Fibroblast of villous mesenchyme (primary cell): ENCODE measurements around the genes PRAMEF11, HNRNPCL2 and PRAMEF33.

DNA sequence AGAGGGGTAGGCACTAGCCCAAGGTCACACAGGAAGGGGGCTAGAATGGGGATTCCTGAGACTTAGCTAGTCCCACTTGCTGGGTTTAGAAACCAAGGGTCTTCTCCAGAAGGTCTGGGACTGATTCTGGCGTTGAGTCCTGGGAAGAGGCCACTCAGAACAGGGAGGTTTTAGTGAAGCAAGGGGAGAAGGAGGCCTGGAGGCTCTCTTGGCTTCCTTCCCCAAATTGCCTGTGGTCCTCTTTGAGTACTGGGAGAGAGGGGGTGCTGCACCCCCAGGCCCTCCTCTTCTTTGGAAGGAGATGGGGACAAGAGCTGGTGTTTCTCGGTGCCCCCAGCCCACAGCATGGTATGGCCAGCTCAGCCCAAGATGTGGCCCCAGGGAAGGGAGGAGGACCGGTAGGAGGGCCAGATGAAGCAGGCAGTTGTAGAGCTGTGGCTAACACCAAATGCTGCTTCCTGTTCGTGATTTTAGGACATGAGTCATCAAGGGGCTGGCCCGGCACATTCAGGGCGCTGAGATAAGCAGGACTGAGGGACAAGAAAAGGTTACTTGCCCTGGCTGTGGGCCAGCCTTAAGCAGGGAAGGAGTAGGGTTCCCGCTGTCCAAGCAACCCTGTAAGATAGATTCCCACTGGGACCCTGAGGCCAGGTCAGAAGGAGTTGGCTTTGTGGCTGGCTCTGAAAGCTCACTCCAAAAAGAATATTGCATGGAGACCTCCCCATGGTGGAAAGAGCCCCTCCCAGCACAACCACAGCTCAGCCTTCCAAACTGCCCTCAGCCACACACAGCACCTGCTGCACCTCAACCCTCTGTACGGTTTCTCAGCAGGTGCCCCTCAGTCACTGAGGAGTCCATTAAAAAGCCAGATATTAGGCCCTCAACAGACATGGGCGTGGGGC is 5.0 kb upstream of the TNFRSF1B start:
- CAGE, long polyA plus RNA, result no peak

DNA sequence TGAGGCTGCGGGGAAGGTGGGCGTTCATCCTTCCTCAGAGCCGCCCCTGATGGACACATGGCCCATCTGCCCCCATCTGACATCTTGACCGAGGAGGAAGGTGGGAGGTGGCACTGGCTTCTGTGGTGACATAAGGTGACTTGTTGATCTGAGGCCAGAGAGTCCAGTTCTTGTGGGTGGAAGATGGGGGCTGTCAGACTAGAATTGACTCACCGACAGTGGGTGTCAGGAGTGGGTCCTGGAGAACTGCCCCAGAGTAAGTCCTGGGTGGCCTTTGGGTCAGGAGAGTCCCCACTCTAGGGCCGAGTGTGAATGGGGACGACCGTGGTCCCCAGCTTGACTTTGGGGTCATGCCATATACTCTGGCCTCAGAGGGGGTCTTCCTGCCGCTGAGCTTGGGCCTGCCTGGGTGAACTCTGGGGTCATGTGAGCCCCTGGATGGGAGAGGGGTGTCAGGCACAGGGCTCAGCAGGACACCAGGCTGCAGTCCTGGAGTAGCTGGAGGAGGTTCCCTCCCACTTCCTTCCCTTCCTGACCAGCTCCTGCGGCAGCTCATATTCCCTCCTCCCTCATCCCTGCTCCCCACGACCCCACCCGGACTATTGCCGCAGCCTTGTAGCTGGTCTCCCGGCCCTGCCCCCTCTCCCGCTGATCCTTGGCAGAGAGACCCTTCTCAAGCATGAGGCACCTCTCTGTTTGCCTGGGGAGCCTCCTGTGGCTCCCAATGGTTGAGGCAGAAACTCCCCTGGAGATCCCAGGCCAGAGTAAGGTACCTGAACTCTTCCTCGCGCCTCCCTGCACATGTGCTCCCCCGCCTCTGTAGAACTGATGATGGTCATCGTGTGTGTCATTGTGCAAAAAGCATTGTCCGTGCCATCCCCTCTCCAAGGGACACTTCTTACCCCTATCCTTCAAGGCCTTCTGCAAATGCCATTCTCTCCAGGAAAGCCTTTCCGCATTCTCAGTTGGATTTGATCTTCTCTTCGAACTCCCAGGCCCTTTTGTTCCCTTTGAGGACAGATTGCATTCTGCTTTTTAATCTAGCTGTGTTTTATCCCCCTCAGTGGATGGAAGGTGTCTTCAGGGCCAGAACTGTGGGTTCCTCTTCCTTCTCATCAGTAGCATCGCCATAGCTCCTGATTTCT is 1.7 kb downstream of the TNFRSF1B start:
- CAGE, long polyA plus RNA, result no peak

- CAGE, long polyA plus RNA, result no peak
Measured at GRCh38 chr1:12178829-12179645, 12.2 kb downstream of the TNFRSF1B start.

- CAGE, long polyA plus RNA, result no peak
Measured at GRCh38 chr1:12201449-12201946, 28.3 kb upstream of the VPS13D start.

GRCh38 chr1:12434147-12434627 is 183.8 kb downstream of the DHRS3 start:
- CAGE, long polyA plus RNA, result no peak

DNA sequence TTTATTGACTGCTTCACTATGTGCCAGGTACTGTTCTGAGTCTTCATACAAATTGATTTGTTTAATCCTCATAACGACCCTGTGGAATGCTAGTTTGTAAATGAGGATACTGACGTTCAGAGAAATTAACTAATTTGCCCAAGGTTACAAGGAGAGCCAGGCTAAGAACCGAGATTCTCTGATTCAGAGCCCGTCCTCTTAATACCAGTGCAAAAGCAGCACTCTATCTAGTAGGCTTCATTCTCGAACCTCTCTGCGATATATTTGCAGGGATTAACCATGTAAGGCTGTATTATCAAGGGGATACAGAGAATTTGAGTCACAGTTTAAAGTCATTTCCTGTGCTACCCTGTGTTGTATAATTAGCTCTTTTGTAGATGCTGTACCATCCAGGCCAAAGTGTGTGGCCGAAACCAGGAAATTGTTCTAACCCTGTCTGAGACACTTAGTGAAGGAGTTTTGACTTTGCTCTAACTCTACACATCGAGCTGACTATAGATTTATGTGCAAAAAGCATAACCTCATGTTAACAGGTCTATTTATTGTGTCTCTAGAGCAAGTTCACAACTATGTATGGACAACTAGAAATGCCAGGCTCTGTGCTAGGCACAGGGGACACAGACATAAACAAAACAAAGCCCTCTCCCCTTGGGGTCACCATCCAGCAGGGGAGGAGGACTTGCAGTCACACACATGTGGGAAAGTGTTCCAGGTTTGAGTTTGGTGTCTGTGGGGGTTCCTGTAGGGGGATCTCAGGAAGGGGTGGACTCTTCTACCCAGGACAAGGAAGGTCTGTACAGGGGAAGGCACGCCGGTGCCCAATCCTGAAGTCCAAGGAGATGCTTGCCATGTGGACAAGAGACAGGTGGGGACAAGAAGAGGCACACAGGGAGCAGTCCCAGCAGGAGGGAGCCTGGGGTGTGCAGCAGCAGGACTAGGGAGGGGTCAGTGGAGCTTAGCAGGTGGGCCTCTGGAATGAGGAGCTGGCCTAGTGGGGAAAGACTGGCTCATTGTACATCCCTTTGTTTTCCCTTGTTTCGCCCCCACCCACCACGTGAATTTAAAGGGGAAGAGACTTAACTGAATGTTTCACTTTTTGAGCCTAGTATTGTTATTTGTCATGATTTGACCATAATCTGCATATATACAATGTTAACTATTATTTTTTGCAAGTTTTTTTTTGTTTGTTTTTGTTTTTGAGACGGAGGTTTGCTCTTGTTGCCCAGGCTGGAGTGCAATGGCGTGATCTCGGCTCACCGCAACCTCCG is 182.1 kb downstream of the DHRS3 start:
- CAGE, long polyA plus RNA, result no peak

- CAGE, long polyA plus RNA, result no peak
Measured at GRCh38 chr1:12477626-12479012, 139.9 kb downstream of the DHRS3 start.

DNA sequence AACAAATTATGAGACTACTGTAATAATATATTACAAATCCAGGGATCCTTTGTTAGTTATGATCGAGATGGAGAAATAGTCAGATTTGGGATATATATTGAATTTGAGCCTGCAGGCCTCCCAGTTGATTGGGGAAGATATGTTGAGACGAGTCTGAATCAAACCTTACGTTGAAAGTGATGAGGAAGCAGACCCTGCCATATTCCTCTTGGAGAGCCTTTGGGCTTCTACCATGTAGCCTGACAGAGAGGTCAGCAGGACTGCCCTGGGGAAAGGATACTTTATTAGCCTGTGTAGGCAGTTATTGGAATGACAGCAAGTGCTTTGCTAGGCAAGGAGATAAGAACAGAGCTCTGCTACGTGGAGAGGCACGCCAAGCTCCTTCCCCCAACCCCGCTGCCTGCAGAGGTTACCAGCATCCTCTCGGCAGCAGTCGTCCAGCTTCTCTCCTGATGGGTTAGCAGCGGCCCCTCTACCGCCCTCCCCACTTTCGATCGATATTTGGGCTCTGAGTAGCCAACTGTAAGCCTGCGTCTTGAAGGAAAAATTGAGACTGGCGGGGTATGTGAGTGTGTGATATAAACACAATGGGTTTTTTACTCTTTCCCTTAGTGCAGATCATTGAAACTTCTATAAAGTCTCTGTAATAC is 122.4 kb downstream of the DHRS3 start:
- CAGE, long polyA plus RNA, result no peak

- CAGE, long polyA plus RNA, result no peak
Measured at GRCh38 chr1:12513223-12513932, 104.6 kb downstream of the DHRS3 start.

DNA sequence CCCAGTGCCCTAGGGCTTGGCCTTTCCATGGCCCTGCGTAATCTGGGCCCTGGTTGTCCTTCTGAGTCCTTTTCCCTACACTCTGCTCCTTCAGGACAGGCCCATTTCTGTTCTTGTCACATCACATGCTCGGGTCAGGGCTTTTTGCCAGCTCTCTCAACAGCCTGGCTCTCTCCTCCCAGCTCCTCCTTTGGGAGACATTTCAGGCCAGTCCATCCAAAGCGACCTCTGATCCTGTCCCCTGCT is 45.0 kb downstream of the DHRS3 start:
- CAGE, long polyA plus RNA, result no peak

- CAGE, long polyA plus RNA, result no peak
Measured at GRCh38 chr1:12579607-12580788, 38.0 kb downstream of the DHRS3 start.

GRCh38 chr1:12609595-12610549 is 8.1 kb downstream of the DHRS3 start:
- CAGE, long polyA plus RNA, result no peak

DNA sequence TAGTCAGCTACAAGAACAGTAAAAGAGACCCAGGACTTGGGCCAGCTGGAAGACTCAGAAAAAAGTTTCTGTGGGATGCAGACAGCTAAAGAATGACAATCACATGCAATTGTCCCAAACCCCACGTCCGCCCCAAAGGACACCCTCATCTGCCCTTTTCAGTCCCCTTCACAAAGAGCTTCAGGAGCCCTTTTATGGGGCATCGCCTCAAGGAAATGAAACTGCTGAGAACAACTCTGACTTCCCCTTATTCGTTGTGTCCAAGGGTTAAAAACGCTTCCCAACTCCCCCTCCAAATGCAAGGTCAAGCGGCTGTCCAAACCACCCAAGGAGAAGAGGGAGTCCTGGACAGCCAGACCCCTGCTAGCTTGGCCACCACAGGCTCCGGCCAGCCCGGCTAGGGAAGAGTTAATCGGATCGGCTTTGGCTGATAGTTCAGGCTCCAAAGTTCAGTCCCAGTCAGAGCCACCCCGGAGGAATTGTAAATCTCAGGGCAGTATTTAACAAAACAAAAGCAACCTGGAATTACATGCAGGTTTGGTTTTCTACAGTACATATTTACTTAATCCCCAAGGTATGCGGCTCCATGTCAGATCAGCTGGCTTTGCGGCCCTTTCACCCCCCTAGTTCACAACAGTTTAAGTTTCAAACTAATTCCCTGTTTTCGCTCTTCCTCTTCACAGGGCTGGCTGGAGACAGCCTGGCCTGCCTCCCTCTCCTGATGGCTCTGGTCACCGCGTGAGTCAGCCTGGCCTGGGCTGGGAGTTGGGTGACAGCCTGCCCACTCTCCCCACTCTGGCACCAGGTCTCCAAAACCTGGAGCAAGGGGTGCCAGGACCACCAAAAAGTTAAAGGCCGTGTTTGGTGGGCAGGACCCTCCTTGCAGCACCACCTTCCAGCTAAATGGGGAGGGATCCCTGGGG is 2.2 kb downstream of the DHRS3 start:
- CAGE, long polyA plus RNA, result no peak

DNA sequence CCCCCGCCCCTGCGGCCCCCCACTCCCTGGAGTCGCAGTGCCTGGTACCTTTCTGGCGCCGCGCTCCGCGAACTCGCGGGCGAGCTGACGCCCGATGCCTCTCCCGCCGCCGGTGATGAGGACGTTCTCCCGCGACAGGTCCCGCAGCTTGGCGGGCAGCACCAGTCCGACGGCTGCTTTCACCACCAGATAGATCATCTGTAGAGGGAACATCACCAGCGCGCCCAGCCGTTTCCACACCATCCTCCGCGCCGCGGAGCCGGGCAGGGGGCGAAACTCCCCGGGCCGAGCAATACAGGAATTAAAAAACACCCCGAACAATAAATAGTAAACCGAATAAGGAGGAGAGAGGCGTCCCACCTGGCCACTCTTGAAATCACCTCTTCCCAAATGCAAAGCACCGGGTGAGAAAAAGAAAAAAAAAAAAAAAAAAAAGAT is 885 bp downstream of the DHRS3 start:
- CAGE, long polyA plus RNA, result no peak

DNA sequence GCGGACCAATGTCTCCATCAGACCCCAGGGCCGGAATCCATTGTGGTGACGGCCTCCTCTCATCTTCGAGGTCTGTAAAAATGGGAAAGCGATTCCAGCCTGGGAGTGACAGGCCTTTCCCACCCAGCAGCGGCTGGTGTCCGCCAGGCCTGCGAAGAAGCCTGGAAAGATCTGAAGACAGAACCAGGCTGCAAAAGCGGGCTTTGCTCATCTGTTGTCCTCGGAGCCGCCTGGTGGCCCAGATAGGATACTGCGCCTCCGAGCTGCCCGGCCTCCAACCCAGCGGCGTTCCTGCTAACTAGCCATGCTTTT is 1.8 kb upstream of the DHRS3 start:
- CAGE, long polyA plus RNA, result no peak

GRCh38 chr1:12831272-12831761 is at the start of gene PRAMEF11:
Gene PRAMEF11 (minus strand): TSS chr1:12831410.
- CAGE, long polyA plus RNA, result no peak

DNA sequence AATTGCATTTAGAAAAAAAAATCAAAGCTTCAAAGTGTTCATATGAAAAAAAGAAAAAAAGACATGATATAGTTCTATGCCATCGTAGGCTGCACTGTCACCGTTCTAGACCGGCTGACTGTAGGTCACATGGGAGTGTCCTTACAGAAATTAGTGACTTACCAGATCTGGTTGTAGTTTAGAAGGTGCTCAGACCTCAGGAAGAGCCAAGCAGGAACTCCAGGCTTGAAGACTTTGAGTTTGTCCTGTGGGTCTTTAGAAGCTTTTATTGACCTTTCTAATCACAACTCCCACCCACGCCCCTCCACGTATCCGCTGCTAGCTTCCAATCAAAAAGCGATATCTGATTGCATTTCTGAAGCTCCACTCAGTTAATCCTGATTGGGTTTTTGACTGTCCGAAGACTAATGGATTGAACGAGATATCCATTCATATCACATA is at the start of gene HNRNPCL2:
TSS of gene HNRNPCL2 (minus strand) at position 224 of the 441 bp plus-strand sequence.
- CAGE, long polyA plus RNA, result no peak

- CAGE, long polyA plus RNA, result no peak
Measured at GRCh38 chr1:13303303-13303733, at the start of gene PRAMEF33. Gene PRAMEF33 (plus strand): TSS chr1:13303539.

DNA sequence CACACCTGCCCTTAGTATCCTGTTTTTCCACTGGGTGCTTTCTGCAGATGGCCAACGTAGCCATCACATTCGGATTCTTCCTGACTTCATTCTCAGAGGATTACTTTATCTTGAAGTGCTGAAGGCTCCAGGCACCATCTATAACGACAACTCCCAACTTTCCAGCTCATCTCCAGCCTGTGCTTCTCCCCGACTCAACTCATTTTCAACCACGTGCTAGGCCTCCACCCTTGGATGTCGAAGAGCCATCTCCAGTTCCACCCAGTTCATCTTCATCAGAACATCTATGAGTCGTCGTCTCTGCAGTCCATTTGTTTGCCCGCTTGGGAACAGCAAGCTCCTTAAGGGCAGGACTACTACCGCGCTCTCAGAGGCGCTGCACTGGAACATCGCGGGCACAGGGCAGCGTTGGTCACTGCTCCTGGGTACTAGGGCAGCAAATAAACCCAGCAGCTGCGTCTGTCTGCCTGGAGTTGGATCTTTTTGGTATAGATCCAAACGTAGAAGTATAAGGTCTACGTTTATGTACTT is 576 bp upstream of the PRDM2 start:
- CAGE, long polyA plus RNA, result no peak

- CAGE, long polyA plus RNA, result no peak
Measured at GRCh38 chr1:13725748-13726266, 25.8 kb downstream of the PRDM2 start.